Iris pigment epithelial cell (primary cell): ENCODE data around the gene HSPB2.

GRCh38 chr11:111787877-111788664 lies 21.9 kb upstream of the PPP2R1B start:
- RRBS: no CpG with 5 or more reads among the region's 4 CpGs

- RRBS: no CpG with 5 or more reads among the region's 6 CpGs
Measured at GRCh38 chr11:111909006-111909870, 2.3 kb downstream of the CRYAB start.

DNA sequence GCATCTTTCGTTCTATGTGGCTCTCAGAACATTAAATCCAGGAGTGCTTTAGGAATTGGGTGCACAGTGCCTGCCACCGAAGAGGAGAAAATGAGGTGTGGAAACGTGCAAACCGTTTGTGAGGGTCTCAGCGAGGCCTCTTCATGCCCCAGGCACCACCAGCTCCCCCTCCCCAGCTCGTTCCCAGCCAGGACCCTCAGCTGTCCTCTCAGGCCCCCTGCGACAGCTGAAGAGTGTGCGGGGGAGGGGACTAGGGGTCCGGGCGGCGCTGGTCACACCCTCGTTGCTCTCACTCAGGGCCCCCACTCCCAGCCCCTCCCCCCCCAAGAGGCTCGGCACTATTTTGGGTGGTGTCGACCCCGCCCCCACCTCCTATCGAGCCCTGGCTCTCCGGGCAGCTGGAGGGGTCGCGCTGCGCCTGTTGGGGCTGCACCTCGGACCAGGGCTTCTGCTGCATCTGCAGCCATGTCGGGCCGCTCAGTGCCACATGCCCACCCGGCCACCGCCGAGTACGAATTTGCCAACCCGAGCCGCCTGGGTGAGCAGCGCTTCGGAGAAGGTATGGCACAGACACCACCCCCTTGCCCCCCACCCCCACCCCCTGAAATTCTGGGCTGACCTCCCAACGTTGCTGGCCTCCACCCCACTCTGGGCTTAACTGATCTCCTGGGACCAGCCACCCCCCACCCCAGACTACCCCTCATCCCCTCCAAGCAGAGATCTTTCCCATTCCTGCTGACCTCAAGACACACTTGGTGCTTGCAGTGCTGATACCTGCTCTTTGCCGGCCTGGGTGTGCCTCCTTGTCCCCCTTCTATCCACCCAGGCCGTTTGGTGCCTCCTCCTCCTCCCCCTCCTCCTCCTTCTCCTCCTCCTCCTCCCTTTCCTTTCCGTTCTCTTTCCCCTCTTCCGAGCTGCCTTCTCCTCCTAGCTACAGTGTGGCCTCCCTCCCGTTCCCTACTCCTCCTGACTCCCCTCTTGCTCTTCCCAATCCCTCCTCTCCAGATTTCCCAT lies at the start of gene HSPB2:
Gene HSPB2 (plus strand): TSS at position 370 of the 1,014 bp plus-strand sequence.
- RRBS: 11% methylated on average over 3 of the region's 37 CpGs

DNA sequence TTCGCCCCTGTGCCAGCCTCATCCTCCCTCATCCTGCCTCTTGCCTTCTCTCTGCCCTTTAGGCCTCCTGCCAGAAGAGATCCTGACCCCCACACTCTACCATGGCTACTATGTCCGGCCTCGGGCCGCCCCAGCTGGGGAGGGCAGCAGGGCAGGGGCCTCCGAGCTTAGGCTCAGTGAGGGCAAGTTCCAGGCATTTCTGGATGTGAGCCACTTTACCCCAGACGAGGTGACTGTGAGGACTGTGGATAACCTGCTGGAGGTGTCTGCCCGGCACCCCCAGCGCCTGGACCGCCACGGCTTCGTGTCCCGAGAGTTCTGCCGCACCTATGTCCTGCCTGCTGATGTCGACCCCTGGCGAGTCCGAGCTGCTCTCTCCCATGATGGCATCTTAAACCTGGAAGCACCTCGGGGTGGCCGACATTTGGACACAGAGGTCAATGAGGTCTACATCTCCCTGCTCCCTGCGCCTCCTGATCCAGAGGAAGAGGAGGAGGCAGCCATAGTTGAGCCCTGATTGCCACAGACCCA lies 910 bp downstream of the HSPB2 start:
- RRBS: no CpG with 5 or more reads among the region's 19 CpGs

DNA sequence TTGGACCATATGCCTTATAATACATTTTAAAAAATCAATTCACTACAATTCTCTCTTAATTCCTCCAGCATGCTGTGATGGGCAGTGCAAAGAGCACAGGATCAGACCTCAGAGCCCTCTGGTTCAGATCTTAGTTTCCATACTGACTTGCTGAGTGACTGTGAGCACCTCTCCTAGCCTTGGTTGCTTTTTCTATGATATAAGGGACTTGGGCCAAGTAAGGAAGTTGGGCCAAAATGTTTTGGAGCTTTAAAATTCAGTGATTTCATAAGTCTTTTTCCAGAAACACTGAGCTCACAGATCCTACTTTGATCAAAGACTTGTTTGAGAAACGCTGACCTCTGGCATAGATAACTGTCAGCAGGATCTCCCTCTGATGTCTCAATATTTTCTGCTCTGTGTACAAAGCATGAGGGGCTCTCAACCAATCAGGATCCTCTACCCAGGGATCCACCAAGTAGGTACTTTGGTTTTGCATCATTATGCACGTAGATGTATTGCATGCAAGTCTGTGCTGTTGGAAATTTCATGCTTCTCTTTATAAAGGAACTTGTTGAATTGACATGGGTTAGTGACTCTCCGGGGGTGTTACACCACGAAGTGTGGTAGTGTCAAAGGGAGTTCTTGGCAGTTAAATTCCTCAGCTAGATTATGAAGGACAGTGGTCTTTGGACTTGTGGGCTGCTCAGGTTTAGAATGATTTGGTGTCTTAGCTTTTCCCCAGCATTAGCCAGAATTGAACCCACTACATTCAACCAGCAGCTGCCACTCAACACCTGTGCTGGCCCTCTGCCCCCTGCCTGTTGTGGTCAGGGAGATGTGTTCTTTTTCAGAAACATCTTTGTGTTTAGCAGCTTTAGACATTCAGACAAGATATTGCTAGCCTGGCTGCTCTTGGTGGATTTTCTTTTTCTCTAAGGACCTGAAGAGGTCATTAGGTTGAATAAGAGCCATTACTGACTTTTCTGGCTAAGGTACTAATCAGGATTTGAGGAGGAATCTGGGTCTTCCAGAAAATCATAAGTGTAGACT lies 1.7 kb upstream of the DIXDC1 start:
- RRBS: no CpG with 5 or more reads among the region's 4 CpGs

GRCh38 chr11:111940731-111941185 lies 3.6 kb downstream of the DIXDC1 start:
- RRBS: no CpG with 5 or more reads among the region's 9 CpGs

- RRBS: no CpG with 5 or more reads among the region's 3 CpGs
Measured at GRCh38 chr11:111984893-111985568, 40.2 kb upstream of the DLAT start.

- RRBS: no CpG with 5 or more reads among the region's 8 CpGs
Measured at GRCh38 chr11:112084762-112085648, 1.6 kb downstream of the TIMM8B start.

DNA sequence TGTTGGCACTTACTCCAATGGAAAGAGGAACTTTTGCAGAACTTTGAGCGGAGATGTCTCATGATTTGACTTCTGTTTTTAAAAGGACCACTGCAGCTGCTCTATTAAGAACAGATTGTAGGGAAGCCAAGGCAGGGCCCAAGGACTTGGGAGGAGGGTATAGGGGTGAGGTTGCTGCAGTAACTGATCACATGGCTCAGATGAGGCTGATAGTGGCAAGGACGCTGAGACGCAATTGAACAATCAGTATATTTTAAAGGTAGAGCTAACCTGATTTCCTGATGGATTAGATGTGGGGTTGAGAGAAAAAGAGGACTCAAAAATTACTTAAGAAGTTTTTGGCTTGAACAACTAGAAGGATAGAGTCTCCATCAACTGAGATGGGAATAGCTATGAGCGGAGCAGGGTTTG lies 34.1 kb downstream of the IL18 start:
- RRBS: no CpG with 5 or more reads among the region's 4 CpGs

DNA sequence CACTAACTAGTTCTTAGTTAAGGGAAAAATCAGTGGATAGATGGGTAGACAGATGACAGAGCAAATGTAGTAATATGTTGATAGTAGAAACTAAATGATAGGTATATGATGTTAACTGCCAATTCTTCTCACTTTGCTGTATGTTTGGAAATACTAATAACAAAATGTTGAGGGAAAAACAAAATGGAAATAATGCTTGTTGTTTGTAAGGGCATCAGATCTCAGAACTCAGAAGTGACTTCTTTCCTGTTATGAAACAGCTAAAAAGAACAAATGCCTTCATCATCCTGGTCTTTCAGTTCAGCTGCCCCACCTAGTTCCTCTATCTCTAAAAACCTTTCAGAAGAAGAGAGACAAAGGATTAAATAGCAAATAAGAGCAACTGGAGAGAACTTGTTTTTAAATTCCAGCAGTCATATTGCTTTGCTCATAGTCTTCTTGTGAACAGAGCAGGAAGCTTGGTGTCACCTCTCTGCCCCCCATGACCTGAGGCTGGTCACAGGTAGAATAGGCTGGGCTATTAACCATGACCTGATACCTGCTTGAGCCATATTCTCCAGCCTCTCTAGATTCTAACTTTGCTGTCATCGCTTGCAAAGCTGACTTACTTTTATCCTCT lies 345.3 kb upstream of the NCAM1 start:
- RRBS: no CpG with 5 or more reads among the region's 1 CpG

GRCh38 chr11:113133089-113133635 lies 171.9 kb downstream of the NCAM1 start:
- RRBS: no CpG with 5 or more reads among the region's 5 CpGs

GRCh38 chr11:113290334-113290568 lies 24.1 kb upstream of the TTC12 start:
- RRBS: no CpG with 5 or more reads among the region's 1 CpG

- RRBS: no CpG with 5 or more reads among the region's 1 CpG
Measured at GRCh38 chr11:113828196-113828551, 47.2 kb downstream of the USP28 start.

DNA sequence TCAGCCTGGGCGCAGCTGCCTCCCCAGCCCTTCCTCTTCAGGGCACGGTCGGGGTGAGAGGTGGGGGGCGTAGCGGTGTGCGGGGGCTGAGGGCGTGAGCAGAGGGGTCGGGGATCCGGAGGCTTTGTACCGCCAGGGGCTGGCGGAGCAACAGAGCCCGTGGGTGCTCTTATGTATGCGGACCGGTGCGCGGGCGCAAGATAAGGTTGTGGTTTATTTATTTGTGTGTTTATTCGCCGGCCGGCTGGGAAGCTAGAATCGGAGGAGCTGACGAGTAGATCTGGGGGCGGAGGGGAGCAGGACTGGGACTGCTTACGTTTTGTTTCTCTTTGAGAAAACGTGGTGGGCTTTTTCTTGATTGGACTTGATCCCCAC lies 566 bp downstream of the ZBTB16 start:
- RRBS: 2% methylated on average over 8 of the region's 25 CpGs

DNA sequence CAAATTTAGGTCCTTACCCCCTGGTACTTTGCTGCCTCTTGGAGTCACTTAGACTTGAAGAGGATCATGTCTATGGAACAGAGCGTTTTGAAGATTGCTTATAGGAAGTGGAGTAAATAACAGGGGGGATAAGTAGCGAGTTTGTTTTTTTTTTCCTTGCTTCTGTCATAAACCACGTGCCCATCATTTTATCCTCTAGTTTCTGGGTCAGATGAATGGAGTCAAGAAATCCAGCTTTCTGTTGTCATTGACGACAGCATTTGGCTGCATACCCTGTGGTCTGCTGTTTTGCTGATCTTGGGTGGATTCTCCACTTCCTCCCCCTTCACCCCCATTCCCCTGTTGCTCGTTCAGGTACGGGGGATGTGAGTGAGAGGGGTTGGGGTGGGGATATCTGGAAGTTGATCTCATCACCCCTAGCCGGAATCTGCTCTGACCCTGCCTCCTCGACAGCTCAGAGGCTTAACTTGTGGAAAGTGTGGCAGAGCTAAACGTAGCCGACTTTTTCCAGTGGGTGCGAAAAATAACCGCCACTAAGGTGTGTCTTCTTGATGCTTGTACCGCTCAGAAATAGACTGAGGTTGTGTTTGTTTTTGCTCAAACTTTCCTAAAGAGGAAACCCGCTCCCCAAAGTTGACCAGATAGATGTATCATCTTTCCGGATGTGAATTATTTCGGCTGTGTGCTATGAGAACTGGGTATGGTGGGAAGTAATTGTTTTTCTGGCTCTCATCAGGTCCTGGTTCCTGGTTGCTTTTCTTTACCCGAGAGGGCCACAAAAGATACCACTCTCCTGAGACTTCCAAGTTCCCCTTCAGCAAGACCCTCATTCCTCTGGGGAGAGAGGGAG lies 6.5 kb downstream of the ZBTB16 start:
- RRBS: no CpG with 5 or more reads among the region's 17 CpGs

DNA sequence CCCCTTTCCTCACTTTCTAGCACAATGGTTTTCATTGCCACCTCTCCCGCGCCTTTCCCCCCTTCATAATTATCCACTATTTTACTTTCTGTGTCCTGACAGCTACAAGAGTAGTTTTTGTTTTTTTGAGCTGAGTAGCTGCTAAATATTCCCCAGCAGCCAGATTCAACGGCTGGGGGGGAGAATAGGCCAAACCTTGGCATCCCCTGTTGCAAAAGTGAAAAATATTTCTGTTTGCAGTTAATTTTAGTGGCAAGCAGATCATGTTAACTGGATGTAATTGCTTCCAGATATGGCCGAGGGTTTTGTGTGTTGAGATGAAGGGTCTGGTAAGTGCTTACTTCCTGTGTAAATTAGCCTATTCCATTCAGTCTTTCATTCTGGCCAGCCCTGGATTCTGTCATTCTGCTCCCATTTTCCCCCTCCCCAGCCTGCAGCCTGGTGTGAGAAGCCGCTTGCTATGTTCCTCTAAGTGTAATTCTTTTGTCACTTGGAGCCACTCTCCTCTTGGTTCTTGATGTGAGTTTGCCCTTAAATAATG lies 17.4 kb downstream of the ZBTB16 start:
- RRBS: no CpG with 5 or more reads among the region's 5 CpGs

- RRBS: no CpG with 5 or more reads among the region's 8 CpGs
Measured at GRCh38 chr11:114110671-114111385, 51.3 kb downstream of the ZBTB16 start.

DNA sequence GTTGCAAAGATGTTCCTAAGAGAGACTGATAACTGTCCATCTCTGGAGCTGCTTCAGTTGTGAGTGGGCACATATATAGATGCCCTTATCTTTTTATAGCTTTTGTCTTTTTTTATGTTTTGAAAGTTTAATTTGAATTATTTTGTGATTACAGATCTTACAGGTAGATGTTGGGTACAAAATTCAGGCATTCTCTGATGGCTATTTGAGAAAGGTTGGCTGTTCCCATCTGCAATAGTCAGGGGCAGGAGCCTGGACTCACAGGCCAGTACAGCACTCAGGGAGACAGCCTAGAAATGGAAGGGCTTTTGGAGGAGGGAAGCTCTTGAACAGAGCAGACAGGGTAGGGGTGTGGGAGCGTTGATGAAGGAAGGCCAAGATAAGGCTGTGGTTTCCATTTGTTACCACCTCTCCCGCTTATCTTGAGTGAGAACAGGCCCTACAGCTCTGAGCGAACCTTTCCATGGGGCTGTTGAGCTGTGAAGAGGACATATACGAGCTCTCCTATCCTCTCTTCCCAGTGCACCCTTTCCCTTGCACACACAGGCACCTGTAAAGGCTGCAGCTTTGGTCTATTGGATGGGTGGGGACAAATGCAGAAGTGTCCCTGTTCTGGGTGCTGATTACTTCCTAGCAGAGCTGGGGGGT lies 80.4 kb upstream of the NNMT start:
- RRBS: no CpG with 5 or more reads among the region's 4 CpGs

GRCh38 chr11:114247069-114247424 lies 49.2 kb upstream of the NNMT start:
- RRBS: no CpG with 5 or more reads among the region's 11 CpGs

- RRBS: no CpG with 5 or more reads among the region's 17 CpGs
Measured at GRCh38 chr11:114251367-114252260, 44.6 kb upstream of the NNMT start.